Left common carotid artery plus branches (tissue), 1 donor: ENCODE measurements around a stretch of chr14.

DNA sequence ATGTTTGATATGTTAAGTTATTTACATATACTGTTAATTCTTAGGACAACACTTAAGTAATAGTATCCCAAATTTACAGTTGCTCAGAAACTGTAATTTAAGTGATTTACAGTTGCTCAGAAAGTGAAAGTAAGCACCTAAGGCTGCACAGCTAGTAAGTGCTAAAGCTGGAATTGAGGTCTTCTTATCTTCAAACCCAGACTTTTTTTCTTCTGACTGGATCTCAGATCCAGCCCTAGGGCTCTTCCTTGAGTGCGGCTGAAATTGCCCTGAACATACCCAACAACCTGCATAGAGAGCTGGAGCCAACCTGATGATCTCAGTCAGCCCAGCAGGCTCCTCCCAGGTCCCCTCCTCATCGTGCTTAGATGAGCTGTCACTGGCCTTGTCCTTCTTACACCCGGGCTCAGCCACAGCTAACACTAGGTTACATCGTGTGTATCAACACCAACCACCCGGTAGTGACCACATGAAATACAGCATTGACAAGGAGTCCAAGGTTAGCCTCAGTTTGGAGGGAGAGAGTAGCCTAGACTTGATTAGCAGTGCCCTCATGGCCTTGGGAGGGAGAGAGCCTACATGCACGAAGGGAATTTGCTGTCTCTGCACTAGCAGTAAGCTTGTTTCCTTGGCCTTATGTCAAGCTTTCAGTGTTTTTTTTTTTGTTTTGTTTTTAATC lies 111.1 kb upstream of the ARHGAP5 start:
- PRO-cap = no peak

GRCh38 chr14:32093815-32094249 lies 16.7 kb downstream of the ARHGAP5 start:
- PRO-cap = no peak

GRCh38 chr14:32303806-32304347 lies 25.2 kb upstream of the AKAP6 start:
- PRO-cap = no peak

DNA sequence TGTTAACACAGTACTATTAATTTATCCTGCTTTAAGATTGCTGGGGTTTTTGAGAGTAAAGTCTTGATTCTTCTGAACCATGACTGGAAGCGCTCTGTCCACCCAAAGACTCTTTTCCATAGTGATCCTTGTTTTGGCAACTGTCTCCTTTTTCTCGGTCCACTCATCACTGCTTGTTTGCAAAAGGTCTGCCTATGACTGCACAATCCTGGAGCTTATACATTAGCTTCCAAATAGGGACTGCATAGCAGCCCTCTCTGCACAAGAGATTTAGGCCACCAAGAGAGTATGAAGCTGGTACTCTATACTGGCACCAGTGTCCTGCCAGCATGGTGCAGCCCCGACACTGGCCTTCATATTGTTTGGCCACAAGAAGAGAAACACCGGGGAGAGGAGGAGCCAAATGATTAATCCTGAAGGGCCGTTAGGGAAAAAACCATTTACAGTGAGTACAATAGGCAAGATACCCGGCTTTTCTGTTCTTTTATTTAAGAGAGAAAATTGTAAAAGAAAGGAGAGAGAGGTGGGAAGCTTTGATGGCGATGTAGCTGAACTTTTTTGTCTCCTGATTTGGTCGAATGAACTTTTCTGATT lies 99.1 kb downstream of the AKAP6 start:
- PRO-cap = no peak

- PRO-cap = no peak
Observed at GRCh38 chr14:32494595-32495678, 165.8 kb downstream of the AKAP6 start.

DNA sequence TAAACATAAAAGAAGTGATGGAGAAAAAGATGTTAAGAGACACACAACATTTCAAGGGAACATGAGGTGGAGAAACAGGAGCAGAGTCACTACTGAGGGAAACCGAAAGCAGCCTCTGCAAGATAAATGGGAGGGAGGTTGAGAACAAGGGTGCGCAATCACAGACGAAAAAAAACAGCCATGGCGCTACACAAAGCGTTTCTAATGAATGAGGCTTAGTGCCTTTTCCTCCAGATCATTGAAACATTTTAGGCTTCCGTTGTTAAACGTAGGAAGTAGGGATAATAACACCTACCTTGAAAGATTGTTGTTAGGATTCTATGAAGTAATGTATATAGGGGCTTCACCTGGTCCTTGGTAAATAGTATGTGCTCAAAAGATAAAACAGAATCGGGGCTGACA lies 228.2 kb upstream of the NPAS3 start:
- PRO-cap = no peak

- PRO-cap = no peak
Observed at GRCh38 chr14:32933797-32934867, 4.5 kb upstream of the NPAS3 start.

GRCh38 chr14:33564601-33565347 lies 386.1 kb downstream of the EGLN3 start:
- PRO-cap = no peak

GRCh38 chr14:34019578-34020076 lies 68.8 kb upstream of the EGLN3 start:
- PRO-cap = no peak

DNA sequence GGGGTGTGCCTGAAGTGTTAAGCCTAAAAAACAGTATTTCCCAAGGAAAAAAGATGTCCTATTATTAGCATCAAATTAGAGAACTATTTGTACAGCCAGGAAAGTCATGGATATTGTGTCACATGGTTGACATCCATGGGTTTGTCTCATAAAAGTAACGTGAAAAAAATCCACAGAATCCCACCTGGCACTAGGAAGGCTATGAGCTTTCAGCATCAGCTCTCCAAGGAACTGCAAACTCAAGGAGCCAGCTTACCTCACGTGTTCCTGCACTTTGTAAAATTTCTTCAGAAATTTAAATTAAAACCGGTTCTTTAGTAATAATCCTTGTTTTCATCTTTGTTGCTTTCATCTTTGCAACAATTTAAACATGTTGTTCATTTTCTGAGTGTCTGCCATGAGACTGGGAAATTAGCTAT lies 69.2 kb upstream of the EGLN3 start:
- PRO-cap = no peak

GRCh38 chr14:34139689-34140217 lies 188.9 kb upstream of the EGLN3 start:
- PRO-cap = no peak

DNA sequence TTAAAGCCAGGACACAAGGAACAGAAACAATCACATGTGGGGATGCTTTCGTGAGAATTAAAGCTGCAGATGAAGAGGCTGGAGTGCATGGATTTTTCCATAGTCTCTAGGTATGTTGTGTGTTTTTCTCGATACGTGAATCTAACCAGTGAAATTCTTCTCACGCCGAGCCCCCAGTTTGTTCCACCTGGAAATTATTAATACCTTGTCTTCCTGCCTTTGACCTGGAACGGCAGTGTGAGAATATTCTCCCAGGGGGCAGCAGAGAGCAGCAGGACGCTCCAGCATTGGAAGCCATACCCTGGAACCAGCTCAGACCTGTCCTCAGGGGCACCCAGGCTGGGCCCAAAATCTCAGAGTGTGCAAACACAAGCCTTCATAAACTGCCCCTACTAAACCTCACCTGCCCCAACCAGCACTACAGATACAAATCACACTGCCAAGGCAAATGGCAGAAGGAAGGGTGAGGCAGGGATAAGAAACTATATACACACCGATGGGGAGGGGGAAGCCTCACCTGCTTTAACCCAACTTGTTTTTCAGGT lies 130.4 kb downstream of the SPTSSA start:
- PRO-cap = no peak

GRCh38 chr14:34554733-34555327 lies 15.3 kb upstream of the EAPP start:
- PRO-cap = no peak

DNA sequence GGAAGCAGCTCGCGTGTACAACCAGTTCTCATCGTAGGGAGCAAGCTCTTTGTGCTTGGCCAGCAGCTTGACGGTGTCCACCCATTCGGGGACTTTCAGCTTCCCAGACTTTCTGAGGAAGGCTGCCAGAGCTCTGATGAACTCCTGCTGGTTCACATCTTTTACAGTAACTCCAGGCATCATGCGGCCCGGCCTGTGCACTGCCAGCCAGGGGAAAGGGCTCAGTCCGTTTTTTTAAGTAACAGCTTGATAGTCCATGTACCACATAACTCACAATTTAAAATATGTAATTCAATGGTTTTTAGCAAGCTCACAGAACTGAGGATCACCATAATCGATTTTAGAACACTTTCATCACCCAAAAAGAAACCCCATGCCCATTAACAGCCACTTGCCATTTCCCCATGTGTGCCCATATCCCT lies 29.5 kb upstream of the EAPP start:
- PRO-cap = no peak

GRCh38 chr14:34713586-34714110 lies 745 bp downstream of the CFL2 start:
- PRO-cap = bidirectional peak, plus-strand start at chr14:34714015, minus-strand start at chr14:34713766

GRCh38 chr14:34874447-34875206 lies 533 bp downstream of the BAZ1A start:
- PRO-cap = bidirectional peak, plus-strand start at chr14:34874993, minus-strand start at chr14:34874894

DNA sequence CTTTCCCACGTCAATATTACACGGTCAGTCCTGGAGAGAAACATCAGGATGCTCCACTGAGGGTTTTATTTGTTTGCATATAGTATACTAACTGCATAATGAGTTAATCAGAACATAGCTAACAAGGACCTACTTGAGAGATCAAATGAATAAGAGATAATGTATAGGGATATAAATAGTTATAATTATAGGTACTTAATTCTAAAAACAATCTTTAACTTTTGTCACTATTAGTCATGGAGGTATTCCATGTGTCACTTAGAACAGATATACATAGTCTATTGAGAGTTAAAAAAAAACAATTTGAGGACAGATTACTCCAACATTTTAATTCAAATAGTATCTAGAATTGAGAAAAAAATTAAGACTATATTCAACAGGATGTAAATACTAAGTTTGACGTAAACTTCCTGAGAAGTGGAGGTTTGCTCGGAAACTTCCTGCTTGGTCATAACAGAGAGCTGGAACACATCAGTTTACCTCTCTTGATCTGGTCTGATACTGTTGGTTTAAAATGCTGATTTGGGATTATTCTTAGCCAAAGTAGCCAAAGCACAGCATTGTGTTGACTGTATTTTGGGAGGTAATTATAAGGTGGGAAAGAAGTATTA lies 52.5 kb upstream of the SRP54 start:
- PRO-cap = no peak

- PRO-cap = no peak
Observed at GRCh38 chr14:34931111-34931715, 51.6 kb upstream of the SRP54 start.

GRCh38 chr14:34999395-34999804 lies 16.6 kb downstream of the SRP54 start:
- PRO-cap = no peak

DNA sequence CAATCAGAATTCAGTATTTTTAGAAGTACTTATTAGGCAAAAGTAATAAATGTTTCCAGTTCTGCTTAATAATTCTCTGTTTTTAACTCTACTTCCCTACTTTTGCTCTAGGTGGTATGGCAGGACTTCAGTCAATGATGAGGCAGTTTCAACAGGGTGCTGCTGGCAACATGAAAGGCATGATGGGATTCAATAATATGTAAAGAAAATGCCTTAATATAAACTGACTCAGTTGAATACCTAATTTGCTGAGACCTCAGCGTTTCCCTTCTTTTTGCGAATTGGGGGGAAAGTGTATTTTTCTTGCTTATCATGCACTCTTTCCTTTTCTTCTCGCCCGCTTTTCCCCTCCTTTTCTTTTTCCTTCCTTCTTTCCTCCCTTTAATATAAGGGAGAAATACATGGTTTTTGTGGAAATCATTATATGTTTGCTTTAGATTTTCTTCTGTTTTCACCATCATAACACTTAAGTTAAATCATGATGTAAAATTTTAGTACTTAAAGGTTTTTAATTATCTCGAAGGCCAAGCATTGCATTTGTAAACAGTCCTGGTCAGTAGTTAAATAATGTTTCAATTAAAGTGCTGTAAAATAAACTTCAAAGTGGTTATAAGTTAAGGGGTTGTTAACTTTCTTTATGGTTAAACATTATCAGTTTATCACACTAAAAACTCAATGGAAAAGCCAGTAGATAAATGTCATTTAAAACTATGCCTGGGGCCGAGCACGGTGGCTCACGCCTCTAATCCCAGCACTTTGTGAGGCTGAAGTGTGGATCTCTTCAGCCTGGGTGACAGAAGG lies 16.9 kb upstream of the FAM177A1 start:
- PRO-cap = no peak